GM23338 (cell line): ENCODE data around the genes GLYATL1B, OSBP and MS4A1.

GRCh38 chr11:57734381-57734877, 6.9 kb upstream of the SELENOH start:
- PRO-cap = no peak
- RAMPAGE, long total RNA = no peak

- PRO-cap = no peak
- RAMPAGE, long total RNA = no peak
These were observed 29.6 kb downstream of the CTNND1 start for GRCh38 chr11:57791124-57791637.

DNA sequence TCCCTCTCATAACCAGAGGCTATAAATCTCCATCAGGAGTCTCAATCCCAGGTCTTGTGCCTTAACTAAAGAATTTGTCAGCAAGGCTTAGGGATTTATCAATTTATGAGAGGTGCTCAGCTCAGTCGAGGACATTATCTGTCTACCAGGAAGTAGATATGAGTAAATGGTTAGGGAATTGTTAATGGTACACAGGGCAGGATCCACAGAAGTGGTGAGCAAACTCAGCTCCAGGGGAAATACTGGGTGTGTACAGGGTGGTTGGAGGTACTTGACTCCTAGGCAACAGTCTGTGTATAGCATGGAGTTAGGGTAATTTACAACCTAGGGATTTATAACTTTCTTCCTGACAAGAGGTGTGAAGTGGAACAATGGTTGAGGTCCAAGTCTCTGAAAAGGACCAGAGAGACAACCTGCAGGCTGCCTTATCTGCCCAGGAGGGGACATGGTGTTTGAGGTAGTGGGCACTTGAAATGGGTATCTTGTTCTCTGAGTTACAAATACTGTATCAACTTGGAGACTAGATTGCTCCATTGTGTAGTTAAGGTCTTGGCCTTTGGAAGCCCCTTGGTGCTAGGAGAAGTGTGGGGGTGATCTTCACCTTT, 123.3 kb upstream of the OR9Q1 start:
- PRO-cap = no peak
- RAMPAGE, long total RNA = no peak

DNA sequence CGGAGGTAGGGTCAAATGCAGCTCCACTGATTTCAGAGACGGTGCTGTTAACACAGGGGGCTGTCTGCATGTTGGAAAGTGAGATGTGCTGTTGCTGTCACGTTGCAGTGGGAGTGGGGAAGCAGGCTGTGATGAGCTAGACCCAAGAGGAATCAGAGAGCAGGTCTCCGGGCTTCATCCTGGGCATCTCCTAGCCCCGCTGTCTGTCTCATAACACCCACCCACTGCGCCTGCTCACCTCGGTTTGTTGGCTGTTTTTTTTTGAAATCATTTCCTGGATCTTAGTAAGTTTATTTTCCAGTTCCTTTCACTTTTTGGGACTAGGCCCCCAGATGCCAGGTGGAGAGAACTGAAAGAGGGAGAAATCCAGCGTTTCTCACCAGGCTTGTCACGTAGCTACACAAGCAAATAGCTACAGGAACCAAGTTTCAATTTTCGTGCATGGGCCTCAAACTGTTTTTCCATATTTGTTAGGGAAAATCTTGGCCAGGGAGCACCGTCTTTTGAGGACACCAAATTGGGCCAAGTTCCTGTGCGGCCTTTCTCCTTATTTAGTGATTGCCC, 501 bp downstream of the OR9Q1 start:
- PRO-cap = no peak
- RAMPAGE, long total RNA = no peak

- PRO-cap = bidirectional peak, plus-strand start at chr11:58524332, minus-strand start at chr11:58524255
- RAMPAGE, long total RNA = no peak
These were observed 16.3 kb upstream of the OR5B21 start for GRCh38 chr11:58523986-58524871.

DNA sequence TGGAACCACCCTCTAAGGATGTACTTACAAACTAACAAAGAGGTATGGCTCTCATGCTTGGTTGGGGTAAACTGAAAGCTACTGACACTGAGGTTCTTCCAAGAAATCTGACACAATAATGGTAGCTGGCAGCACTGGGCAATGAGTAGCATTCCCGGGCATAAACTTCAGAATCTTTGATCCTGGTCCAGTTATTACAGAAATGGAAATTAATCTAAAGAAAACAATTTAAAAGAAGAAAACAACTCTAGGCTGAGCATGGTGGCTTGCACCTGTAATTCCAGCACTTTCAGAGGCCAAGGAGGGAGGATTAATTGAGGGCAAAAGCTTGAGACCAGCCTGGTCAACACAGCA, 1.8 kb downstream of the GLYAT start:
- PRO-cap = no peak
- RAMPAGE, long total RNA = no peak

- PRO-cap = bidirectional peak, plus-strand start at chr11:58923749, minus-strand start at chr11:58923661
- RAMPAGE, long total RNA = no peak
These were observed 15.9 kb upstream of the GLYATL1 start for GRCh38 chr11:58923248-58923927.

DNA sequence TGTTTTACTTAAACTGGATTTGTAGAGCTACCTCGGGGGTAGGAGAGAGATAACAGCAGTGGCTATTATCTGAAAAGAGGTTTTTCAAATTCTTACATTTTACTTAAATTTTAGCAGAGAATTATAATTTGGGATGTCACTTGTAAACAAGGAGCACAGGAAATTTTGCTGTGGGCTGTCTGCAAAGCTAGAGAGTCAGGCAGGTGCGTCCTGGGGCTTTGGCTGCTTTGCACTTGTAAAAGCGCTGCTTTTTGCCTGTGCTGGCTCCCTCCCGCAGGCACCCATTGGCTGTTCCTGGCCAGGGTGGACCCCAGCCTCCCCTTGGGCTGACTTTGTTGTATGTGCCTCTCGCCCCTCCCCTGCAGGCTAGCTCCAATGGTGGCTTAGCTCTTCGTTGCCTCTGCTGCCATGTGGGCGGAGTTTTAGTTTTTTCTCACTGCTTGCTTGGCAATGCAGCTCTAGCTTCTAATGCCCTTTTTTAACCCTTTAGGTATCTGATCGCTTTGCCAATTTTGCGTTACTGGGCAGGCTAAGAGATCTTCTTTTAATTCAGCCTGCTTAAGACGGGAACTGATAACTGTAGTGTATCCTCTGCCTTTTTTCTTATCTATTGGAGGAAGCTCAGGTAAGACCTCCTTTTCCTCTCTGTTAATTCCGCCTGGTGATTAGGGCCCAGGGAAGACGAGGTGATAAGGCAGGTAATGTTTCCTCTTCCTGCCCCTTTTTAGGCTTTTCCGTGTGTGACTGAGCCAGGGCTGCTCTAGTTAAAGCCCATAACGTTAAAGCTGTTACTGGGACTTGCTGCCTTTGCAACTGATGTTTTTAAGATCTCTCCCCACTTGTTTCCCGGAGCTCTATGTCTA, 11.9 kb upstream of the GLYATL1 start:
- PRO-cap = bidirectional peak, plus-strand start at position 468 of the sequence, minus-strand start at position 235 of the sequence; bidirectional peak, plus-strand start at position 668 of the sequence, minus-strand start at position 663 of the sequence; bidirectional peak, plus-strand start at position 731 of the sequence, minus-strand start at position 746 of the sequence
- RAMPAGE, long total RNA = no peak

DNA sequence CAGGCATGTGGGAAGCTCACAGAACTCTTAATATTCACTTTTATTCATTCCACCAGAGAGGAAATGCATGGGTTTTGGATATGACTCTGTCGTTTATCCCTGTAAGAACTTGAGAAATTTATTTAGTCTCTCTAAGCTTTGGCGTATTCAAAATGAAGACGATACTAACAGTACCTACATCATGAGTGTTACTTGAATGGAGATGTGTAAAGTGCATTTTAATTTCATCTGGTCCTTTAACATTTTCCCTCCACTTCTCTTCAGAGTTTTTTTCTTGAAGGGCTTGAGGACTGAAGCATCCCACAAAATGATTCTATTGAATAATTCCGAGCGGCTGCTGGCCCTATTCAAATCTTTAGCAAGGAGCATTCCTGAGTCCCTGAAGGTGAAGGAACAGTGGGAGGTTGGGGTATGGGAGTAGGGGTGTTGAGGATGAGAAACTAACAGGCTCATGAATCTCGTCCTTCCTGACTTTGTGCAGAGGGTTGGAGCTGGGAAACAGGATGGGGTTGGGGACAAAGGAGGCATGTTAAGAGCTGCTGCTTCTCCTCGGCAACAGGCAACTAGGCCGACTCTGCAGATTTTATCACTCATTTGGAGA, at the start of gene GLYATL1B:
Gene GLYATL1B, plus strand, starts transcription at position 308 of the 601 bp plus-strand sequence.
- PRO-cap = no peak
- RAMPAGE, long total RNA = no peak

GRCh38 chr11:59175282-59175637, 3.3 kb downstream of the DTX4 start:
- PRO-cap = no peak
- RAMPAGE, long total RNA = no peak

GRCh38 chr11:59199622-59199915, 13.2 kb downstream of the MPEG1 start:
- PRO-cap = no peak
- RAMPAGE, long total RNA = no peak

DNA sequence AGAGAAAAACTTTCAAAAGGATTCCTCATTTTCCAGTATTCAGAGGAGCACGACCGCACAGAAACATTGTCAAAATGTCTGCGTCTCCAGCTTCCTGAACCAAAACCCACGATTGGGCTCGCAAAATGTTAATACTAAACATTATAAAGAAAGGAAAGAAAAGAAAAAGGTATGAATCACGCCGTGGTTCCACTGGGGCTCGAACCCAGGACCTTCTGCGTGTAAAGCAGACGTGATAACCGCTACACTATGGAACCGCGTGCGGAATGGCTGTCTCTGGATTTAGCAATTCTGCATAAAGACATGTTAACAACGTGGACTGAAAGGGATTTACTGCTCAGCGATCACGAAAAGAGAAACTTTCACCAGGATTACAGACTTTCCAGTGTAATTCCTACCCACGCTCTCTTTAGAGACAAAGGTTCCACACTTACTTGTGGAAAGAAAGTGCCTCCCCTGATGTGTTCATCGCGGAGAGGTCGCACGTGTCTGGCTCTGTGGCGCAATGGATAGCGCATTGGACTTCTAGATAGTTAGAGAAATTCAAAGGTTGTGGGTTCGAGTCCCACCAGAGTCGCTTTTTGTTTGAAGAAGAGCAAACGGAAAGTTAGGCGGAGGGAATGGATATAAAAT, 39.6 kb downstream of the OR4D9 start:
- PRO-cap = bidirectional peak, plus-strand start at position 38 of the sequence, minus-strand start outside the sequence; bidirectional peak, plus-strand start at position 488 of the sequence, minus-strand start at position 263 of the sequence
- RAMPAGE, long total RNA = no peak

GRCh38 chr11:59614915-59615976, at the start of gene OSBP:
Gene OSBP (minus strand): TSS chr11:59615774.
- PRO-cap = bidirectional peak, plus-strand start at chr11:59615374, minus-strand start at chr11:59615234; bidirectional peak, plus-strand start at chr11:59616146, minus-strand start at chr11:59615679
- RAMPAGE, long total RNA = no peak

GRCh38 chr11:59668011-59668737, 663 bp downstream of the PATL1 start:
- PRO-cap = bidirectional peak, plus-strand start at chr11:59668503, minus-strand start at chr11:59668292
- RAMPAGE, long total RNA = no peak

DNA sequence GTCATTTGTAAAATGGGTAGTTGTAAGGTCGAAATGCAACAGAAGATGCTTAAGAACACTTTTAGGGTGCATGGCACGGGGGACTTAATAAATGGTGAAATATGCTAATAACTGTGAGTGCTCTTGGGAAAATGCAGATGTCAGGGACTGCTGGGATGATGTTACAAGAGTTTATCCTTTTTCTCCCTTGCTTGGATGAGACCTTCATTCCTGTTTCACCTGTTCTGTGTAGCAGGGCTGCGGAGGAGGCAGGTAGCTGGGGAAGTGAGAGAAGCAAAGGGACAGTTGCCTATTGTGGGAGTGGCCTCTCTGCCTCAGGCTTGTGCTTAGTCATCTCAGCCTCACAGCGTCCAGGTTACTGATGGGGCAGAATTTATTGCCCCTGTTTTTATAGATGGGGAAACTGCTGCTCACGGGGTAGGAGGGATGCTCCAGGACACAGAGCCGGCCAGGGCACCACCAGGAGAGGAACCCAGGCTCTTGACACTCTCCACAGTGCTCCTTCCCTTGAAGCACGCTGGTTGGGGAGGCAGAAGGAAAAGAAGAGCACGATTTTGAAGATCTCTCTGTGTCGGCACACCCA, 1.7 kb downstream of the STX3 start:
- PRO-cap = bidirectional peak, plus-strand start at position 431 of the sequence, minus-strand start at position 228 of the sequence
- RAMPAGE, long total RNA = no peak

DNA sequence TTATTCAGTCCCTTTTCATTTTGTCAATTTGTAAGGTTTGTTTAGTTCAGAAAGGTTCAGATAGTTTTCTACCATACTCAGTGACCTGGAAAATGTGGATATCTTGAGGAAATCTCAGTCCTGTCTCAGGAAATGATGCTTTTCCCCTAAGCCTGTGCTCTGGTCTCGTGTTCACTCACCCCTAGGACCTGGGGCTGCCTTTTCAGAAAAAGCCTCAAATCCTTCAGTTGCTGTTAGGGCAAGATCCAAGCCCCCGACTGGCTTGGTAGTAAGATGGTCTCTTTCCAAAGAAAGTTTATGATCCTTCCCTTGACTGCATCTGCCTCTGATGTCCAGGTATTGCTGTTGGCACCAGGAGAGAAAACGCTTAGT, 21.7 kb downstream of the MS4A6A start:
- PRO-cap = no peak
- RAMPAGE, long total RNA = no peak

GRCh38 chr11:60263545-60263918, 16.9 kb upstream of the MS4A4A start:
- PRO-cap = no peak
- RAMPAGE, long total RNA = no peak

- PRO-cap = no peak
- RAMPAGE, long total RNA = no peak
These were observed 1.8 kb downstream of the MS4A4A start for GRCh38 chr11:60282125-60282895.

- PRO-cap = no peak
- RAMPAGE, long total RNA = no peak
These were observed 2.2 kb downstream of the MS4A7 start for GRCh38 chr11:60380496-60380967.

- PRO-cap = no peak
- RAMPAGE, long total RNA = no peak
These were observed at the start of gene MS4A1 for GRCh38 chr11:60455206-60456032. Gene MS4A1 (plus strand): TSS chr11:60455847.